NALM6 (cell line): ENCODE measurements around the gene ENKUR.

DNA sequence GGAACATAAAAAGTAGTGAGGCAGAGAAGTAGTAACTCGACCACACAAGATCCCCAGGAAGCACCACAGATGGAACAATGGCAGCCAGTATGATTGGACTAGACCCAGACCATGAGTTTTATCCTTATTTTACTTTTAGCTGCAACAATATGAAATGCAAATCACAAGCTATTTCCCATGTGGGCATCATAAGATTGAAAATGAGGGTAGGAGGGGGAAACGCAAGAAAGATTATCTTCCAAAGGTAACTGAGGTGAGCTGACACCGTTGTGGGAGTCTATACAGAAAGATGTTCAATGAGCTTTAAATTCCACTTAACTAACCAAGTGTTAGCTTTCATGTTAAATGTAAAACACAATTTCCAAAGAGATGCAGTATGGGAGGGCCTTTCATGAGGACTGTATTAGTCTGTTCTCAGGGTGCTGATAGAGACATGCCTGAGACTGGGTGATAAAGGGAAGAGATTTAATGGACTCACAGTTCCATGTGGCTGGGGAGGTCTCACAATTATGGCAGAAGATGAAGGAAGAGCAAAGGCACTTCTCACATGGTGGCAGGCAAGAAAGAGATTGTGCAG is 191.5 kb downstream of the ARHGAP21 start:
- PRO-cap = no peak

DNA sequence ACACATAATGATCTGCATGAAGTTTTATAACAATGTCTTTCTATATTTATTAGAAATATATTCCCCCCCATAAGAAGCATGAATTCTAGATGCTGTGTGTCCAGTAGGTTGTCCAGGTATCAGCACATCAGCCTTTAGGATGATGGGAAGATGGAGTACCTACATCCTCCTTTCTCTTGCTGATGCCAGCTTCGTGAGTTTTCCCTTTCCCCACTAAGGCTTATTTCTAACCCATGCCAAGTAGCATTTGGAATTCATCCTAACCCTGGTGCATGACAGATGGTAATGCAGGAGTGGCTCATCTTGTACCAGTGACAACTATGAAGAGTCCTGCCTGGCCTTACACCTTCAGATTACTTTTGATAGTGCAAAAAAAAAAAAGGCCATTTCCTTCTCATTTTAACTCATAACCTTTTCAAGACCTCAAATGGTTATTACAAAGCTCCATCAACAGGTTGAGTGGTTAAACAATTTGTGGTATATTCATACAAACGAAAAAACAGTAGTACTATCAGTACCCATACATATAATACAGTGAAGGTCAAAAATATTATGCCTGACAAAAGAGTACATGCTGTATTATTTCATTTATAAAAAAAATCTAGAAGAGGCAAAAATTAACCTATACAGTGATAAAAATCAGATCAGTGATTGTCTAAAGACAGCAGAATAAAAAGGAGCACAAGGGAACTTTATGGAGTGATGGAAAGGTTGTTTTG is 58.6 kb downstream of the ARHGAP21 start:
- PRO-cap = no peak

DNA sequence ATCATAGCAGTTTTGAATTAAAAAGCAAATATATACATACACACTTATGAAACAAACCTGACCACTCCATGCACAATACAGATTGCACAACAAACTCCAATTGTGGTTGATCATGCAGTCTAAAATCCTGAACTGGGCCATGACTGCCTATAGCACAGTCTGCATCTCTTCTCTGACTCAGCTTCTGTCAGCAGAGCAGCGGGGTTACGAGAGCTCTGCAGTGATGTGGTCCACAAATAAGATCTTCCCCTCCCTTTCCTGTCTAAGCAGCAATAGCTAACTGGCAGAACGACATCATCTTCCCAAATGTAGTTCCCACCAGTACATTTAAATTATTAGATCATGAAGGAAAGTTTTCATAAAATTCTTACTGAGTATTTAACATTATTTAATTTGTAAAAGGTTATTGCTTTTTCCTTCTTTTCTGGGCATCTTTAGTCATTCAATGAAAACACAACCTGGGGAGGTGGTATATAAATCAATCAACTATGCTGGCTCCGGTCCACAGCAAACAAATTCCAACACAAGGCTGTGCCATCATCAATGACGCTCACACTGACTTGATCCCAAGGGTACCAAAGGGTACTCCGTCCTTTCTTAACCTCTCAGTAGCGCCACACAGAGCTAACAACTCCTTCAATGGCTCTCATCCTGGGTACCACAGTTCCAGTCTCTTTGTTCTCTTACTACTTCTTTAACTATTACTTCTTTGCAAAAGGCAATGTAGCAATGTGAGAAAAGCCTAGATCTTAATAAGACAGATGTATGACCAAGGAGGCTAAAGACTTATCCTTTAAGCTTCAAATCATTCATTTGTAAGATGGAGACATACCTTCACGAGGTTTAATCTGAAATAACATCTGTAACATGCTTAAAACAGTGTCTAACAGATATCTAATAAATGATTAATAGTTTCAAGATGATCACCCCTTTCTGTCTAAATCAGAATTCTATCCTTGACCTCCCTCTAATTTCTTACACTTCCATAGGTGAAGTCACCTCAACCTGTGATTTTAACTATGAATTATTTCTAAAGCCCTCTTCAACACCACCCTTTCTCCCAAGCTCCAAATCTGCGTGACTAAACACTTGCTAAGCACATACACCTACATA is 16.9 kb downstream of the ARHGAP21 start:
- PRO-cap = no peak

- PRO-cap = bidirectional peak, plus-strand start at chr10:25016643, minus-strand start at chr10:25016441
Measured at GRCh38 chr10:25015838-25016807, at the start of gene ENKUR. TSS of gene ENKUR (minus strand) at chr10:25016158.

DNA sequence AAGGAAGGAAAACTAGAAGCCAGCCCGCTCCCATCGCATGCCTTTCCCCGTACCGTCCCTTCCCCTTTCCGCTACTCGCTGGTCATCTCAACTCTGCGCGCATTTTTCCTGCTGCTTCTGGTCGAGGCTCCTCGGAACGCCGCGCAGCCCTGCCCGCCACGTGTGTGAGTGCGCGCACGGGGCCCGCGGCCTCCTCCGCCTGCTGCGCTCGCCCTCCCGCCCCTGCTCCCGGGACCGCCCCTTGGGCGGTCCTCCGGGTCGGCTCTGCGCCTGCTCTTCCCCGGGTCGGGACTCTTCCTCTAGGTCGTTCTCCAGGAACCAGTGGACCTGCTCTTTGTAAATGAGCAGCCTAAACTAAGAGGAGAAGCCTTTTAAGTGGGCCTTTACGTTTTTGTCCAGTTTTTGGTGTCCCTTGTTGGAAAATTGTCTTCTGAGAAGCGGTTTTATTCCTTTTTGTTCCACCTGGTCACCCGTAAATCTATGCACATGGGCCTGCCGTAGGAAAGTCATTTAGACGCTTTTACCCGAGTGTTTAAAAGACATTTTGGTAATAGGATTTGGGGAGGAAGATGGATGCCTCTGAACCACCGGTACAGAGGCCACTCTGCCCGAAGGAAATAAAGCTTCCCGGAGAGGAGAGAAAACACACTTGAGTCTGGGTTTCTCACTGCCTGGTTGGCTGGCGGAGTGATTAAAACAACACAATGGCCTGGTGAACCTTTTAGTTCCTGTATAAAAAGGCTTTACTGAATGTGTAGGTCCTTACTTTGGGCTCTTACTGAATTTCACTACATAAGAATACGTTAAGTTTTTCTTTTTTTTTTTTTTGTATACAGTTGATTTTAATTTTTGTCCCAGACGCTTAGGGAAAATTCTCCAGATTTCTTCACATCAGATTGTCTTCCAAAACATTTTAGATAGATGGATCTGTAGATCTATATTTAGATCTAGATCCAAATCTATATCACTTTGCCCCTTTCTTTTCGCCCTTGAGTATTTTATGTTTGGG is 700 bp downstream of the THNSL1 start:
- PRO-cap = bidirectional peak, plus-strand start at position 280 of the sequence, minus-strand start at position 166 of the sequence

GRCh38 chr10:25068000-25068829 is 51.8 kb downstream of the THNSL1 start:
- PRO-cap = no peak

DNA sequence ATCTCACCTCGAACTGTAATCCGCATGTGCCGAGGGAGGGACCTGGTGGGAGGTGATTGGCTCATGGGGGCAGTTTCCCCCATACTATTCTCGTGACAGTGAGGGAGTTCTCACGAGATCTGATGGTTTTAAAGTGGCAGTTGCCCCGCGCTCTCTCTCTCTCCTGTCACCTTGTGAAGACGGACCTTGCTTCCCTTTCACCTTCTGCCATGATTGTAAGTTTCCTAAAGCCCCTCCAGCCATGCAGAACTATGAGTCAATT is 53.3 kb upstream of the MYO3A start:
- PRO-cap = no peak

DNA sequence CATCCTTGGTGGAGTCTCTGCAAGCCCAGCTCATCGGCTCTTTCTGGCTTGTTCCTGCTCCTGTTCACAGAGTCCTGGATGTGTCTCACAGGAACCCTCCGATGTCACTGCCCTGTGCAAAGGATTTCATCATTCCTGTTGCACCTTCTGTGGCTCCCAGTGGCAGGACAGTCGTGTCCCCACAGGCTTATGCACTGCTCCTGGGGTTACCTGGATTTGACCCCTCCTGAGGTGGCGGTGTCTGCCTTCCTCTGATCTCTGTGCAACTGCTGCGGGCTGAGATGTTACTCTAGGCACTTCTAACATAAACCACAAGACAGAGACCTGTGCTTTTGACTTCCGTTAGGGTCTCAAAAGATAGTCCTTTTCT is 30.6 kb downstream of the APBB1IP start:
- PRO-cap = unidirectional peak, minus-strand start at position 268 of the sequence

- PRO-cap = no peak
Measured at GRCh38 chr10:26486203-26486649, 48.1 kb downstream of the APBB1IP start.

GRCh38 chr10:26682719-26683490 is 14.6 kb upstream of the PDSS1 start:
- PRO-cap = no peak

- PRO-cap = unidirectional peak, plus-strand start at chr10:26858901
Measured at GRCh38 chr10:26858478-26859166, 2.1 kb downstream of the ABI1 start.

DNA sequence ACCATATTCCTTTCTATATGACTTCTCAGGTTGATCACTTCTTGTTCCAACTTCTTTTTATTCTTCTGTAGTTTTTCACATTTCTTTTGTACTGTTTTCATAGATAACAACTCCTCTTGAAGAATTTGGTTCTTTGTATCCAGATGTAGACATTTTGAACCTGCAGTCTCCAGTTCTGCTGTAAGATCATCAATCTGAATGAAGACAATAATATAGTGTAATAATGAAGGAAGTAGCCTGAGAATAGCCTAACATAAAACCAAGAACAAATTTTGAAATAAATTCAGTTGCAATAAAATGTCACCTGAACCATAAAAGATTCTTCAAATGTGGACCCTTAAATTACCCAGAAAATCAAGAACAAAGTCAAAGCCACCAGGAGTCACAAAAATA is 82.7 kb downstream of the ANKRD26 start:
- PRO-cap = no peak

DNA sequence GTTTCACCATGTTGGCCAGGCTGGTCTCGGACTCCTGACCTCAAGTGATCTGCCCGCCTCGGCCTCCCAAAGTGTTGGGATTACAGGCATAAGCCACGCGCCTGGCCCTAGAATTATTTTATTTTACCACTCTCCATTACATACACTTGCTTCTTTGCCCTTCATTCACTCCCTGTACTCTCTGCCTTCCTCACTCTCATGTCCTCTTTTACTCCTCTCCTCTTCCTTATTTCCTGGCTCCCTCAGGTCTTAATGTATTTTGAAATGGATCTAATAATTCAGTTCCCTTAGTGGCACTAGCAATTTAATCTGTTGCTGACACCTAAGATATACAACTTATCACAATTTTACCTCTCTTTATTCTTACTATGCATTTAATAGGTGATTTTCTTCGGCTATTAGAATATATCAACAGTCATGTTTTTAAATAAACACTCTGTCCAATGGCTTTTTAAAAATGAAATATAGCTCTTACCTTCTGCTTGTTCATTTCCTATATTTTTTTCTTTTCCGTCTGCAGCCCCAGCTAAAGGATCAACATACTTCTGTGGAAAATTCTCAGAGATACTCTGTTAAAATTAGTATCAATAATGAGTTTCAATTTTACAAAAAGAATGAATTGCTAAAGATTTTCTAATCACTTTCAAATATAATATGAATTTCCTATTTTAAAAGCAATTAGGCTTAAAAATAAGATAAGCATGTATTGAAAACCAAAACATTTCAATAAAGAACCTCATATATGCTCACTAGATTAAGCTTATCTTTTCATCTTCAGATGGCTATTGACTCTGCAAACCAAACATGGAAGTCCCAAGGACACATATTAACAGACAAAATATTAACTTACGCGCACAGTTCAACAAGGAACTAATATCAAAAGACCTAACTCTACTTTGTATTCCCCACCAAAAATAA is 36.5 kb downstream of the ANKRD26 start:
- PRO-cap = no peak

- PRO-cap = no peak
Measured at GRCh38 chr10:27136143-27136660, 18.0 kb downstream of the YME1L1 start.

DNA sequence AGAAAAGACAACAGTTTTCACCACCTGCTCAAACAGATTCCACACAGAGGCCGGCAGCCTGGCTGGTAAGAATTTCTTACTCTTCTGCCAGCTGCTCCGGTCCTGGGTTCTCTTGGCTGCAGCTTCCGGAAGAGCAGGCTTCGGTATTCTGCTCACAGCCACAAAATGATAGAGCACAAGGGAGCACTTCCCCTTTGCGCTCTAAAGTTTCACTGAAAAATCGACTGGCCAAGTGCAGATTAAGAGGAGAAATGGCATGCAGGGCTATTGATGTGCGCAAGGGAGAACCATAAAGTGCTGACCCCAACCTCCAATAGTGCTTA is 114.1 kb upstream of the ACBD5 start:
- PRO-cap = bidirectional peak, plus-strand start at position 155 of the sequence, minus-strand start at position 86 of the sequence

GRCh38 chr10:28281983-28282446 is 20.8 kb downstream of the MPP7 start:
- PRO-cap = bidirectional peak, plus-strand start at chr10:28282187, minus-strand start at chr10:28282089; bidirectional peak, plus-strand start at chr10:28282511, minus-strand start at chr10:28282442

- PRO-cap = no peak
Measured at GRCh38 chr10:28291763-28292187, 11.1 kb downstream of the MPP7 start.

- PRO-cap = no peak
Measured at GRCh38 chr10:28307214-28307765, 4.4 kb upstream of the MPP7 start.

- PRO-cap = no peak
Measured at GRCh38 chr10:28326926-28327377, 24.1 kb upstream of the MPP7 start.

DNA sequence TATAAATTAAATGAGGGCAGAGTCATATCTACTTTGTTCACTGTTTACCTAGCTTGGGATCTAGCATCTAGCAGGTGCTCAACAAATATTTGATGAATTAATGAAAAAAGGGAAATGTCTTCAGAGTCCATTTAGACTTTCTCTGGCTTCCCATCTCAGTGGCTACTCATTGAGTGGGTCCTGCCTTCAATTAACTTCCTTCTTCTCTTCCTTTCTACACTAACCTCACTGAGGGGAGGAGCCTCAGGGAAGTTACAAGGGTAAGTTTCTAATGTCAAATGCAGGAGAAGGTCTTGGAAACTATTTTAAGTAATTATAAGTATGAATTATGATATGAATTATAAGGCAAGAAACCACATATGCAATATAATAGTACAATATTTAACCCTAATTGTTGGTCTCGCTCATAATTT is 28.2 kb upstream of the MPP7 start:
- PRO-cap = no peak